Upper lobe of left lung (tissue), 5 donors: ENCODE data around the gene GDF9.

- PRO-cap, 2 experiments: peak in 1 of 2 experiments; most common plus-strand start chr5:132439647 (in 1)
- RAMPAGE, long total RNA, 4 experiments: no peak in any of the 4 experiments
These were observed 51.2 kb downstream of the IRF1 start for GRCh38 chr5:132439378-132439865.

- PRO-cap, 2 experiments: no peak in any of the 2 experiments
- RAMPAGE, long total RNA, 4 experiments: no peak in any of the 4 experiments
These were observed 31.2 kb downstream of the IRF1 start for GRCh38 chr5:132459127-132459924.

- PRO-cap, 2 experiments: no peak in any of the 2 experiments
- RAMPAGE, long total RNA, 4 experiments: no peak in any of the 4 experiments
These were observed 26.7 kb downstream of the IRF1 start for GRCh38 chr5:132463860-132464189.

DNA sequence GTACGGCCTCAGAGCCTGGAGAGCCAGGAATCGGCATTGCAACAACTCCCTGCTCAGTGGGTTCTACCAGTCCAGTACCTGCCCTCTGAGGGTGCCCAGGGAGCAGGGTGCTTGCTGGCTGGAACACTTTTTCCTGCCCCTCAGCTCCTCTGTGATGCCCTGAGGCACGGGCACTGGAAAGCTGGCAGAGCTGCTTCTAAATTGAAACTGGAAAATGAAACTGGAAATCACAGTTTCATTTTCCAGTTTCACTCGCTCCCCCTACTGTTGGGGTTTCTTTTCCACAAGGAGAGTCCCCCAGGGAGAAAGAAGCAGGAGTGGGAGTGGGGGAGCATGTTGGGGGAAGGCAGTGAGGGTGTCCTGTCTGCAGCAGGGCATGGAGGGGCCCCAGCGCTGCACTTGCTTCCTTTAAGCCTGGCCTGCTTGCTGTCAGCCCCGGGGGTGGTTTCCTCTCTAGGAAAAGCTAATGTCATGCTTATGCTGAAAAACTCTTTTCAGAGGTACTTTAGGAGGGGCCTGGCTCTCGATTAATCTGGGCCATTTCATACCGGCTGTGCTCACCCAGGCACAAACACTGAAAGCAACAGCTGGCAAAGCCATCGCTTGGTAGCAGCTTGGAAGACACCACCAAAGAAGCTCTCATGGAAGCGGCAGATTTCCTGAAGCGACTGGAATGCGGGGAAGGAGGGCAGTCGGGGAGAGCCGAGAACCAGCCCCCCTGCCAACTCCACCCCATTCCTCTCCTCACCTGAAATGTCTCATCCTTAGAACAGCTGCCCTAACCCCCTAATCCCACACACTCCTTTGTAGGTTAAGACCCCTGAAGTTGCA lies 26.2 kb downstream of the IRF1 start:
- PRO-cap, 2 experiments: no peak in any of the 2 experiments
- RAMPAGE, long total RNA, 4 experiments: no peak in any of the 4 experiments

DNA sequence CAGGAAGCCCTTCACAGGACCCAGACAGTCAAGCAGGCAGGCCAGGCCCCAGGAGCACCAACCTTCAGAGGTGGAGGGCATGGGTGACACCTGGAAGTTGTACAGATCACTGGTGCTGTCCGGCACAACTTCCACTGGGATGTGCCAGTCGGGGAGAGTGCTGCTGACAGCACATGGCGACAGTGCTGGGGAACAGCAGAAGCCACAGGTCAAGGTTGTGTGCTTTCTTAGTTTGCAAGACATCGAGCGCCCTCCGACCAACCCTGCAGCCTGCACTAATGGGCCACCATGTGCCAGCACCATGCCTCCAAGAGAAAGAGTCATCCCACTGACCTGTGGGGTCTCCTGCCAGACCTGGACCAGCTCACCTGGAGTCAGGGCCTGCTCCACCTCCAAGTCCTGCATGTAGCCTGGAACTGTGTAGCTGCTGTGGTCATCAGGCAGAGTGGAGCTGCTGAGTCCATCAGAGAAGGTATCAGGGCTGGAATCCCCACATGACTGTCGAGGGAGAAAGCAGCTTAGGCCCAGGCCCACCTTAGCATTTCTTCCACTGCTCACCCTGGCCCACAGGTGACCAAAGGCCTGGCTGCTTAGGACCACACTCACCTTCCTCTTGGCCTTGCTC lies 4.3 kb downstream of the IRF1 start:
- PRO-cap, 2 experiments: no peak in any of the 2 experiments
- RAMPAGE, long total RNA, 4 experiments: start-site peak on the minus strand in 1 of 4 experiments, centred at position 127 of the sequence, 16 reads per replicate

DNA sequence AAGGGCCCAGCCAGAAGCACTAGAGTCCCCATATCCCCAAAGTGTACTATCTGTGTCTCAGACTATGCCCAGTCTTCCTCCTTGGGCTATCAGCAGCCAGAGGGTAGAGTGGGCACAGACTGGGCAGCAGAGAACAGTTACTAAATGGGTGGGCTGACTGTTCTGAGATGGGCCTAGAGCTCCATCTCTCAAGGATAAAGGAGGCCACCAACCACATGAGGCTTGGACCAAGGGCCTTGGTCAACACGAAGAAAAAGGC lies 3.3 kb downstream of the IRF1 start:
- PRO-cap, 2 experiments: no peak in any of the 2 experiments
- RAMPAGE, long total RNA, 4 experiments: no peak in any of the 4 experiments

DNA sequence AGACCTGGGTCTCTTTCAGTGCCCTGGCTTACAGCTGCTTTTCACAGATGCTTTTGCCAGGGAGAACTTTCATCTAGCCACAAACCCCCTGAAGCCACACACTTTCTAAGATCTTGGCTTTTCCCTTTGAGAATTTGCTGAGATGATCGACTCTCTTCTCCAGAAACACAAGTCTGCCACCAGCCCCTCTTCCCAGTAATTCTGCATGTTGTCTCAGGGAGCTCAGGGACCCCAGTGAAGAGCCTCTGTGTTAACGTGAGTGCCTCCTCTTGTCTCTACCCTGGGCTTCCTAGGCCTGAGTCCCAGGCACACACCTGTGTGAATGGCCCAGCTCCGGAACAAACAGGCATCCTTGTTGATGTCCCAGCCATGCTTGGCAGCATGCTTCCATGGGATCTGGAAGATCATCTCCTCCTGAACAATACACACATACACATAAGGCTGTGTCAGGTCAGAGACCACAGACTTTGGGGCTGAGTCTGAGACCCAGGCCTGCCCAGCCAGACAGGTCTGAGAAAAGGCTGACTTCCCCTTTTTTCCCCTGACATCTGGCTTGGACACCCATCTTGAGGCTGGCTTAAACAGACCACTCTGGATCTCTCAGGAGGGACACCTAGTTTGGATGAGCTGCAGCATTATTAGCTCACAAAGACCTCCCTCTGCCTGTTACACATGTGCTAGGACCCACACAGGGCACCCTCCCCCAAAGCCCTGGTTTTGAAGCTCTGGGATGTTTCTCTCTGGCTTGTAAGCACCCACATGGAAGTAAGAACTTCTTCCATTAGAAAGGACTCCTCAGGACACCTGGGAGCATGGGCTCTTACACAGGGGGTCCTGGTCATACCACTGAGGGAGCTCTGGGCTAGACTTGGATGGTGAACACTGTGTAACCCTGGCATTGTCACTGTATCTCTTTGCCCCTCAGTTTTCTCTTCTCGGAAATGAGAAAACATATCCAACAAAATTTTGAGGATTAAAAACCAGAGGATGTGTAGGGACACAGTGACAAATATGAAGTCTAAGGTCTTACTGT lies 2.6 kb downstream of the IRF1 start:
- PRO-cap, 2 experiments: no peak in any of the 2 experiments
- RAMPAGE, long total RNA, 4 experiments: start-site peak on the minus strand in 2 of 4 experiments, centred at positions 378 to 395 of the sequence, 22 to 52 reads per replicate

GRCh38 chr5:132687926-132688419 lies 14.2 kb downstream of the IL4 start:
- PRO-cap, 2 experiments: no peak in any of the 2 experiments
- RAMPAGE, long total RNA, 4 experiments: no peak in any of the 4 experiments

DNA sequence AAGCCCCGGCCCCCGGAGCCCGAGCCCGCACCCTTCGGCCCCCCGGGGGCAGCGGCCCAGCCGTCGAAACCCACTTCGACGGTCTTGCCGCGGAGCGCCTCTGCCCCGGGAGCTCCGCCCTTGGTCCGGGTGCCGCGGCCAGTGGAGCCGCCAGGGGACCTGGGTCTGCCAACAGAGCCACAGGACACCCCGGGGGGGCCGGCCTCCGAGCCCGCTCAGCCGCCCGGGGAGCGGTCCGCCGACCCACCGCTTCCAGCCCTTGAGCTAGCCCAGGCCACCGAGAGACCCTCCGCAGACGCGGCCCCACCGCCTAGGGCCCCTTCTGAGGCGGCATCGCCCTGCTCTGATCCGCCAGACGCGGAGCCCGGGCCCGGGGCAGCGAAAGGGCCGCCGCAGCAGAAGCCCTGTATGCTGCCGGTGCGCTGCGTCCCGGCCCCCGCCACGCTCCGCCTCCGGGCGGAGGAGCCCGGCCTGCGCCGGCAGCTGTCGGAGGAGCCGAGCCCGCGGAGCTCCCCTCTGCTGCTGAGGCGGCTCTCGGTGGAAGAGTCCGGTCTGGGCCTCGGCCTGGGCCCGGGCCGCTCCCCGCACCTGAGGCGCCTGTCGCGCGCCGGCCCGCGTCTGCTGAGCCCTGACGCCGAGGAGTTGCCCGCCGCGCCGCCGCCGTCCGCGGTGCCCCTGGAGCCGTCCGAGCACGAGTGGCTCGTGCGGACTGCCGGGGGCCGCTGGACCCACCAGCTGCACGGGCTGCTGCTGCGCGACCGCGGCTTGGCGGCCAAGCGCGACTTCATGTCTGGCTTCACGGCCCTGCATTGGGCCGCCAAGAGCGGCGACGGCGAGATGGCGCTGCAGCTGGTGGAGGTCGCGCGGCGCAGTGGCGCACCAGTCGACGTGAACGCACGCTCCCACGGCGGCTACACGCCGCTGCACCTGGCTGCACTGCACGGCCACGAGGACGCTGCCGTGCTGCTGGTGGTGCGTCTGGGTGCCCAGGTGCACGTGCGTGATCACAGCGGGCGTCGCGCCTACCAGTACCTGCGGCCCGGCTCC lies 1.1 kb downstream of the SOWAHA start:
- PRO-cap, 2 experiments: no peak in any of the 2 experiments
- RAMPAGE, long total RNA, 4 experiments: no peak in any of the 4 experiments

DNA sequence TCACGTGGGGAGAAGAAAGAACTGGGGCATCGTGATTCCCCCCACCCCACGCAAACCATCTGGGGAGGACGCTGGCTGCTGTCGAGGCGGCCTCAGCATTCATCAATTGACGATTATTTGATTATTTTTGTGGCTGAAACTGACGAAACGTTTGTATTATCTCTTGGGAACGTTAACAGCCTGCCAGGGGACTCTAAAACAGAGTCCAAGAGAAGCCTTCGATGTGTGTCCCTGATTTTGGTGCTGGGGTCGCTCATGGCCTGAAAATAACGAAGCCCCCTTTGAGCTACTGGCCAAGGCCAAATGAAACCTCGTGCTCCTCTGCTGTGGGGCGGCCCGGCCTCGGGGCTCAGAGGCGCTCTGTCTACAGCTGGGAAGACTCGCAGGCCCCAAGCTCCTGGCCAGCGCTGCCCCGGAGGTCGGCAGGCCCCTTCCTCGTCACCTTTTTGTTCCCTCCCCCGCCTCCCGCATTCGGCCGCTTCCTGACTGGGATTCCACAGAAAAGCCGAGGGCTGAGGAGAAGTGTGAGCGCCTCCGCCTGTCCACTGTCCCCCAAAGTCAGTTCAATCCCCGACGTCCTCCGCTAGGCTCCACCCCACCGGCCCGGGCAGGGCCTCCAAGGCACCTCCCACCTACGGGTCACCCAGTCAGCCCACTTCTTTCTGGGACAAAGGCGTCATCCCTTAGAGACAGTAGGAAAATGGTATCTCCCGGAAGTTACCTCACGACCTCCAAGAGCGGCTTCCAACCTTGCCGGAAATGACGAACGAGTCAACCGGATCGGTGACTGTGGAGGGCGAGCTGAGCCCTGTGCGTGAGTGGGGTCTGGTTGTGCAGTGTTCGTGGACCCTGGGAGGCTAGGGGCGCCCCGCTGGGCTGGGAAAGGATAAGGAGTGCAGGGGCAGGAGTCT lies at the start of gene GDF9:
Gene GDF9 (minus strand): TSS at position 592 of the 911 bp plus-strand sequence.
- PRO-cap, 2 experiments: peak in 2 of 2 experiments; most common plus-strand start position 352 of the sequence (in 1); most common minus-strand start position 547 of the sequence (in 1)
- RAMPAGE, long total RNA, 4 experiments: start-site peak on the plus strand in 4 of 4 experiments, centred at positions 766 to 776 of the sequence, 417 to 6,749 reads per replicate

GRCh38 chr5:132886200-132886729 lies 12.8 kb downstream of the LEAP2 start:
- PRO-cap, 2 experiments: no peak in any of the 2 experiments
- RAMPAGE, long total RNA, 4 experiments: no peak in any of the 4 experiments

DNA sequence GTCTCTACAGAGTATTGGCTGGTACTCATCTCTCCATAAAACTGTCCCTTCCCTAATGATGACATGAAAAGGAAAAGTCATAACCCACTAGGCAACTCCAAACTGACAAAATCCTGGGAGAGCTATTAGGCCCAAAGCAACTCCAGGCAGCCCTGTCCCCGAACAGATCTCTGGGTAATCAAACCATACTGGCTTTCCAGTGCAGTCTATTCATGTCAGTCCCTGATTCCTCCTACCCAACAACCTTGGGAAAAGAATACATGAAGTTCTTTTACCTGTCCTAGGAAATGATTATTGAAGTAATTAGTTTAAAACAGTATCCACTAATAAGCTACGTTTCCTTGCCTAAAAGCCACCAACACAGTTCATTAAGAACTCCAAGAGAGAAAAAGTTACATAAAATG lies 4.7 kb downstream of the AFF4 start:
- PRO-cap, 2 experiments: no peak in any of the 2 experiments
- RAMPAGE, long total RNA, 4 experiments: no peak in any of the 4 experiments

DNA sequence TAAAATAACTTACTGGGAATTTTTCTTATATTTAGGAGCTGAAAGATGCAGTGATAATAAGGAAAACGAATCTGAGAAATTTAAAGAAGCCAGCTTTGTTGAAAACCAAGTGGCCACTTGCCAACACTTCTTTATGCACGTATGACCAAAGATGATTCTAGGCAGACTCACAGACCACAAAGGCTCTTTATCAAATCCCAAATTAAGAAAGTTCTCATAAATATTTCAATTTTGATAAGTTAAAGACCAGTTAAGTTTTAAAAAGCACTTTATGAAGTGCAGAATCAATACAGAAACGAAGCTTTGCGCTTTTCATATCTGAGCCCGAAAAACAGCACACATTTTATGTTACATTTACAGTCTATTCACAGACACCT lies 1.5 kb downstream of the AFF4 start:
- PRO-cap, 2 experiments: no peak in any of the 2 experiments
- RAMPAGE, long total RNA, 4 experiments: no peak in any of the 4 experiments

GRCh38 chr5:133405708-133406032 lies 206.7 kb downstream of the FSTL4 start:
- PRO-cap, 2 experiments: no peak in any of the 2 experiments
- RAMPAGE, long total RNA, 4 experiments: no peak in any of the 4 experiments

DNA sequence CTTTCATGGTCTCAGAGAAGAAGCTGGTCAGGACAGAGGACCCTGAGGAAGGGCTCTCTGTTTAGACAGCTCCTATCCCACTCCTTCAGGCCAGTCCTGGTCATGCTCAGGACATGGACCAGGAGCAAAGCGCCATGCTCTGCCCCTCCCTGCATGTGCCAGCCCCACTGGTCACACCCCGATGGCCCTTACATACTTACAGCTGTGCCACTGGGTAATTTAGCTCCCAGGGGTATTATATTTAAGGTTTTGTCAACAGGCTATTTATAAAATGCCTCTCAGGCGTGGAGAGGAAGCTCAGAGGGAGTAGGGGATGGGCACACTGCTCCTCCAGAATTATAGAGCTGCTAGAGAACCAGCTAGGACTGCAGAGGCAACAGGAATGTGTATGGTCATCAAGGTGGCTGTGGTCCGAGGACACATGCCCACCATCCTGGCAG lies 33.3 kb downstream of the C5orf15 start:
- PRO-cap, 2 experiments: no peak in any of the 2 experiments
- RAMPAGE, long total RNA, 4 experiments: no peak in any of the 4 experiments

DNA sequence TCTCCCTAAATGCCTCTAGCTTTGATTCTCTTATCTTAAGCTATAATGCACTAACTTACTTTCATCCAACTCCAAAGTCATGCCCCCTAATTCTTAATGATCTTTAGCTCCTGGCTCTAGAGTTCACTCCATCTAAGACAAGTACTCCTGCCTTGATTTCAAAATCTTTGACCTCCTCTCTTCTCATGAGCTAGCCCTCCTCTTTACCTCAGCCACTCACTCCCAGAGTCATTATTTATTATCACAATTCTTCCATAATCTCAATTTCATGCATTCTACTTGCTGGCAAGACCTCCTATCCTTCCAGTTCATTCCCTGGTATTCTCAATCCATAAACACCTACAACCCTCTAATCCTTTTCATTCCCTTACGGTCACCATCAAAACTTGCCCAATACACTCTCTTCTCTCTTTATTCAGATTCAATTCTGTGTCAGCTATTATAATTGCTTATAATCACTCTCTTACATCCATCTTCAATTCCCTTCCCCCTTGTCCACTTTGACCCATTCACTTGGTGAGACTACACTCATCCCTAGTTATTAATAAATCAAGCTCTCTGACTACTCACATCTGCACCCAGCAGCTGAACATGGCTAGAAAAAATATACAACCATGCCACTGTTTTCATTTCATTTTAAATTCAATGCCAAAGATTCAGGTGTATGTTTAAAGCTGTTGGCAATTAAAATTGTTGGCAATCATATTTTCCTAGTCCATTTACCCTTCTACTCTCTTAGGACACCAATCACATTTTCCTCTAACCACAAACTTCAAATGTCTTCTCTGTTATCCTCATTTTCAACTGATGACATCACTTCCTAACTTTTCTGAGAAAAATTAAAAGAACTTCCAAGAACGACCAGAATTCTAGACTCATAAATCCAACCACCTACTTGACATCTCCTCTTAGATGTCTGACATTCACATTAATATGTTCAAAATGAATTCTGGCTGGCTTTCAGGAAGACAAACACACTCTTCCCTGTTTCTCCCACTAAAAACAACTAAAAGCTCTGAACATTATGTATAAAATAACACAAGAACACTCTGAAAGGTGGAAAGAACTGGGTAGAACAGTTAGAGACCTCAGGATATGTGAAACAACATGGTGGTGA lies 5.6 kb downstream of the C5orf15 start:
- PRO-cap, 2 experiments: no peak in any of the 2 experiments
- RAMPAGE, long total RNA, 4 experiments: start-site peak on the minus strand in 1 of 4 experiments, centred at position 544 of the sequence, 7 reads per replicate

- PRO-cap, 2 experiments: no peak in any of the 2 experiments
- RAMPAGE, long total RNA, 4 experiments: no peak in any of the 4 experiments
These were observed 1.6 kb upstream of the C5orf15 start for GRCh38 chr5:133969648-133970839.

DNA sequence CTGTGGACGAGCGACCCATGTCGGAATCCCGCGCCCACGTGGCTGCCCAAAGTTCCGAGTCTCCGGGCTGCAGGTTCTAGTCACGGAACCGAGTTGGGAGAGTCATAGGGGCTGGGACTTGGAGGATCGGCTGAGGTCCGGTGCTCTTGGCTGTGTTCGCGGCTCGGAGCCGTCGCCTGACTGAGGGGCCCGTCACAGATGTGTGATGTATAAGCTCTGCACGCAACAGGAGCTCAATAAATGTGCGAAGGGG lies 684 bp upstream of the TCF7 start:
- PRO-cap, 2 experiments: no peak in any of the 2 experiments
- RAMPAGE, long total RNA, 4 experiments: no peak in any of the 4 experiments

GRCh38 chr5:134139678-134140027 lies 25.2 kb downstream of the TCF7 start:
- PRO-cap, 2 experiments: no peak in any of the 2 experiments
- RAMPAGE, long total RNA, 4 experiments: no peak in any of the 4 experiments

DNA sequence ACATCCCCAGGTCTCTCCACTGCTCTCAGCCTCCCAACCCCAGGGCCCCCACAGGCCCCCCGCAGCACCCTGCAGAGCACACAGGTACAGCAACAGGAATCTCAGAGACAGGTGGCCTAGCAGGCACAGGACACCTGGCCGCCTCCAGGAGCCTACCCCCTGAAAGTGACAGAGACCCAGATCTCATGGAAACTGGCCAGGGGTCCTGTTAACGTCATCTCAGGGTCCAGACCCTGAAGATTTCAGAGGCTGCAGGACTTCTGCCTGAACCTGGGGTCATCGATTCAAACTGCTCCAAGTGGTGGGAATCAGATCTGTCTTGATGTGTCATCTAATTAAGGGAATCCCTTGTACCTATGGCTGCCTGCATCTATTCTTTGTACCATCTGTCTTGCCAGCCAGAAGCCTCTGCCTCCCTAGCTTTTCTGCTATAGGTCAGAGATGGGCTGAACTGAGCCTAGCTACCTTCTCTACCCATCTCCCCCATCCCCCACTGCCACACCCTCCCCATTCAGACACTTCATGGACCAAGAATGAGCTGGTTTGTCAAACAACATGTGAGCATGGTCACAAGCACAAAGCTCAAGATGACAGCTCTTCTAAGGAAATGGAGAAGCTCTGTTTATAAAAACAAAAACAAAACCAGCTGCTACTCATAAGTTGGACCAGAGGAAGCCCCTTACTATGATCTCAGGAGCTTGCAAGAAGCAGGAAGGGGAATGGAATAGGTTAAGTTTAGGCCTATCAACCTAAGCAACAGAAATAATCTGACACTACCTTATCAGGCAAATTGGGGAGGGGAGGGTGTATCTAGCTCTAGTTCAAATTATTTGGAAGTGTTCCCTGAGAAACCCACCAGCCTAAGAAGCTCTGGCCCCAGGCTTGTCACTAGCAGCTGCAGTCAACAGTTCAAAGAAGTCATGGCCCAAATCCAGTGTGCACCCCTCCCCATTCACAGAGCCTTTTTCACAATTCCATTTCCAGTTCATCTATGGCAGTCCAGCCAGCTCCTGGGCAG lies 30.0 kb downstream of the SKP1 start:
- PRO-cap, 2 experiments: no peak in any of the 2 experiments
- RAMPAGE, long total RNA, 4 experiments: start-site peak on the minus strand in 1 of 4 experiments, centred at position 601 of the sequence, 7 reads per replicate